Mammary microvascular endothelial cell (primary cell): ENCODE data around the genes FAM43A and MUC4.

DNA sequence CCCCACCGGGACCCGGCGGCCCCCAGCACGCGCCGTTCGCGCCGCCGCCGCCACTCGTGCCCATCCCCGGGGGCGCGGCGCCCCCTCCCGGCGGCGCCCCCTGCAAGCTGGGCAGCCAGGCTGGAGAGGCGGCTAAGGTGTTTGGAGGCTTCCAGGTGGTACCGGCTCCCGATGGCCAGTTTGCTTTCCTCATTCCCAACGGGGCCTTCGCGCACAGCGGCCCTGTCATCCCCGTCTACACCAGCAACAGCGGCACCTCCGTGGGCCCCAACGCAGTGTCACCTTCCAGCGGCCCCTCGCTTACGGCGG is 1.9 kb downstream of the HES1 start:
- RAMPAGE, long total RNA: no peak

GRCh38 chr3:194138205-194138590 is 2.2 kb downstream of the HES1 start:
- RAMPAGE, long total RNA: no peak

GRCh38 chr3:194268355-194268554 is 82.9 kb downstream of the CPN2 start:
- RAMPAGE, long total RNA: no peak

DNA sequence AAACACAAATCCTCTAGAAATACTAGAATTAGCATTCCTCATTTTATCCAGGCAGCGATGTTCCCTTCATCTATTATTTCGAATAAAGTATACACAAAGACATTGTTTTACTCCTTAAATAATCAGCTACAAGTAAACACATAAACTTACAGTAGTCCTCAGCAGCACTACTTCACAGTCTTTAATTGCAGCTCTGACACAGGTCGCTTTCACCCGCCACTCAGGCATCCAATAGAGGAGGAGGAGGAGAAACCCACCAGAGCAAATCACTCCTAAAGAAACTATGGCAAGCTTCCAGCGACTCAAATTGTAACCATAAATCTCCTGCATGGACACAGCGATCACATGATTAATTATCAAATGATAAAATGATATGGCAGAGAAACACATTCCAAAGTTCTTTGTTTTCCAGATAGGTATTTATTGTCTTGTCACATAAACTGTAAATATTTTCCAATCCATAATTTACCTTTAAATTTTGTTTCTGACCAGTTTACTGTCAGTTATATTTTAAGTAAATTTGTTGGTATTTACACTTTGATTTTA is 26.2 kb downstream of the ATP13A3 start:
- RAMPAGE, long total RNA: no peak

DNA sequence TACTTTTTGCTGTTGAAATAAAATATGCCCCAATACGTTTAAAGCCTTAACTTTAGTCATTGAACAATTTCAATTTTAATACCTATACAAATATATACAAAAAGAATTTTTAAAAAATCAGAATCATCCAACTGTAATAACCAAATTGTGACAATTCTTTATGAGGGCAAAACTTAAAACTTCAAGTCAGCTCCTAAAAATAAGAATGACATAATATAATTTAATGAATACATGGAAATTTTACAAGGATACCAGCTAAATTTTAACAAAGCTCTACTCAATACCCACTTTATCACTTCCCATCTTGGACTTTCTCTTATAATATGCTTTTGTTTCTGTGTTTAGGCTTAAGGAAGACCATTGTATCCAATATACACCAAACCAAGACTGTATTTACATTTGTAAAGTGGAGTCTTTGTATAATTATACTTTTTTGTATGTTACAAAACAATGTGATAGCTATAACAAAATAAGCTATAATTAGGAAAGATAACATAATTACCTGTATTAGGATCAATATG is 16.9 kb downstream of the ATP13A3 start:
- RAMPAGE, long total RNA: no peak

DNA sequence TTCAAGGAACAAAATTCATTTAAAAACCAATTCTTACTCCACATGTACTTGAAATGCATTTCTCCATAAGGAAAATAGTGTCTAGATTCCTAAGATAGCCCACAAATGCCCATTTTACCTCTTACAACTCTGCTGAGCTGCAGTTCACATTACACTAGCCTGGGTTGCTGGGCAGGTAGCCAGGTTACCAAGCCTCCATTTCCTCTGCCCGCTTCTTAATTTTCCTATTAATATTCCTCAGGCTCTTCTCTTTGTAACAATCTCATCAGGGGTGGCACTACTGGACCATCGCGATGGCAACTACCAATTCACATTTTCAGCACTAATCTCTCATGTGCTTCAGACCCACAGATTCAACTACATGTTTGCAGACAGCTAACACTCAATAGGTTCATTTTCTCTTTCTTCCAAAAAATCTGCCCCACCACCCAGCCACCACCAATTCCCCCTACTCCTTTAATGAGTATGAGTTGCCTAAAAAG is 10.8 kb downstream of the ATP13A3 start:
- RAMPAGE, long total RNA: no peak

DNA sequence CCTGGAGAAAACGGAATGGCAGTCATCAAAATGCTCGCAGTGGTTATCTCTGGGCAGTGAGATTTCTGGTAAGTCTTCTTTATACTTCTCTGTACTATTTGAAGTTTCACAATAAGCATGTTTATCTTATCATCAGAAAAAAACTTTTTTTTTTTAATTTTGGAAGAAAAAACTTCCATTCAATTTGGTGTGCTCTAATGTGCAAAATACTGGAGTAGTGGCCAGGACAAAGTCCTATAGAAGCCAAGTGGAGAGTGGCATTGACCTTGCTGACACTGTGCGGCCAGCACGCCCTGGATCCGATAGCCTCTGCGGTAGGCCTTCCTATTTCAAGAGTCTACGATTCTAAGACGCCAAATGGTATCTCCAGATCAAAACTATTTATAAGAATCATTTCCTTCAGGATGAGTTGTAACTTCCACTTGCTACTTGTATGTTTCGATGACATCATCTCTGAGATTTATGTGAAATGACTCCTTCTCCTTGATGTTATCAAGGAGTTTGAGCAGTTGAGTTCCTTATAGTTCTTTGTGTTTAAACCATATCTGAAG is 72.0 kb downstream of the TMEM44 start:
- RAMPAGE, long total RNA: no peak

- RAMPAGE, long total RNA: start-site peak on the plus strand at chr3:194632892-194632940, 88 and 109 reads in 2 replicates; start-site peak on the plus strand at chr3:194633077-194633118, 21 and 16 reads in 2 replicates
Observed at GRCh38 chr3:194632561-194633251, 513 bp downstream of the TMEM44 start.

- RAMPAGE, long total RNA: no peak
Observed at GRCh38 chr3:194685603-194686522, at the start of gene FAM43A. Gene FAM43A, plus strand, starts transcription at chr3:194685883.

DNA sequence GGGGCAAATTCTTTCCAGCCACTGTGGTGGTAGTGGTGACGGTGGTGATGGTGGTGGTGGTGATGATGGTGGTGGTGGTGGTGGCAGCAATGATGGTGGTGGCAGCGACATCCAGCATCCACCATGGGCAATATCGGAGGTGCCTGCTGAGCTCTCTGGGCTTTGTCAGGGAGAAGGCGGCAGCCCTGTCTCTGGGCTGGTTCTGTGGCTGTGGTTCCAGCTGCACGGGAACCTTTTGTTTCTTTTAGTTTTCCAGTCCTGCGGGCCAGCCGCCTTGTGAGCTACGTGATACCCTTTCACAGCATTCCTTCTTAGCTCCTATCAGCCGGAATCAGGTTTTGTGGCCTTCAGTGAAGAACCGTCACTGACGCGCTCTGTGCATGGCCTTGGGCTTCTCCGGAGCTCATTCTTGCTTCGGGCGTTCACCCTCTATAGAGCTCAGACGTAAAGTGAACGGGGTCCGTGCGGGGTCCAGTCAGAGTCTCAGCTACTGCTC is 166.5 kb downstream of the FAM43A start:
- RAMPAGE, long total RNA: no peak

- RAMPAGE, long total RNA: no peak
Observed at GRCh38 chr3:195094079-195094584, 176.8 kb downstream of the XXYLT1 start.

DNA sequence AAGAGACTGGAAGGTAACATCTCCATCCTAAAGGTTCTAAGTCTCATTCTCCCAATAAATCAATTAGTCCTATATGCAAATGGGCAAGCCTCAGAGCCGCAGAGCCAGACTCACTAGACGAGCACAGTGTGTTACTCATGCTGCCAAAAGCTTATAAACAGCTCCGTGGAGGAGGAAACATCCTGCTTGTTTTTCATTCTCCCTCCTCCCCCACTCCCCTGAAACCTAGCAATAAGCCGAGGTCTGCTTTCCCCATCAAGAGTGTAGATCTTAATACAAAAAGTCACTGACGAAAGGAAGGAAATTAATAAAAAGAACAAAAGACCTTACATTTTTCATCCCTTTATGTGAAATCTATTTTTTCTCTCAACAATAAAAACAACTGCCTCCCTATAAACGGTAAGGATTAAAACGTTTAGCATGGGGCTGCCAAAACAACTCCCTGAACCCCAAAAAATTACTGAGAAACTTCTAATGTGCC is 88.5 kb downstream of the XXYLT1 start:
- RAMPAGE, long total RNA: no peak

DNA sequence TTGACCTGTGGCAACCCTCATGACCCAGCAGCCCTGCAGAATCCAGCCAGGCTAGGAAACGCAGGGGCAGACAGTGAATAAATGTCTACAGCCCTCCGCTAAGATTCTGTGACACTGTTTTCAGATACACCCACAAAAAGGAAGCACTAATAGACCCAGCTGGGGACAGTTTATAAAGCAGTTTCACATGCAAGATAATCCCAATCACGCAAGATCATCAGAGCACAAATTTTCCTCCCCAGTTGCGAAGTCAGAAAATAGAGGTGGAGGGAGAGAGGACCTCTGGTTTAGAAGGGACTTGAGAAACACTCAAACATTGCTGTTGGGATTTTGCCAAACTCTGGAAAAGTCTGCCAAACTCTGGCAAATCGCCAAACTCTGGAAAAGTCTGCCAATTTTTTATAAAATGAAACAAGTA is 66.2 kb downstream of the XXYLT1 start:
- RAMPAGE, long total RNA: no peak

DNA sequence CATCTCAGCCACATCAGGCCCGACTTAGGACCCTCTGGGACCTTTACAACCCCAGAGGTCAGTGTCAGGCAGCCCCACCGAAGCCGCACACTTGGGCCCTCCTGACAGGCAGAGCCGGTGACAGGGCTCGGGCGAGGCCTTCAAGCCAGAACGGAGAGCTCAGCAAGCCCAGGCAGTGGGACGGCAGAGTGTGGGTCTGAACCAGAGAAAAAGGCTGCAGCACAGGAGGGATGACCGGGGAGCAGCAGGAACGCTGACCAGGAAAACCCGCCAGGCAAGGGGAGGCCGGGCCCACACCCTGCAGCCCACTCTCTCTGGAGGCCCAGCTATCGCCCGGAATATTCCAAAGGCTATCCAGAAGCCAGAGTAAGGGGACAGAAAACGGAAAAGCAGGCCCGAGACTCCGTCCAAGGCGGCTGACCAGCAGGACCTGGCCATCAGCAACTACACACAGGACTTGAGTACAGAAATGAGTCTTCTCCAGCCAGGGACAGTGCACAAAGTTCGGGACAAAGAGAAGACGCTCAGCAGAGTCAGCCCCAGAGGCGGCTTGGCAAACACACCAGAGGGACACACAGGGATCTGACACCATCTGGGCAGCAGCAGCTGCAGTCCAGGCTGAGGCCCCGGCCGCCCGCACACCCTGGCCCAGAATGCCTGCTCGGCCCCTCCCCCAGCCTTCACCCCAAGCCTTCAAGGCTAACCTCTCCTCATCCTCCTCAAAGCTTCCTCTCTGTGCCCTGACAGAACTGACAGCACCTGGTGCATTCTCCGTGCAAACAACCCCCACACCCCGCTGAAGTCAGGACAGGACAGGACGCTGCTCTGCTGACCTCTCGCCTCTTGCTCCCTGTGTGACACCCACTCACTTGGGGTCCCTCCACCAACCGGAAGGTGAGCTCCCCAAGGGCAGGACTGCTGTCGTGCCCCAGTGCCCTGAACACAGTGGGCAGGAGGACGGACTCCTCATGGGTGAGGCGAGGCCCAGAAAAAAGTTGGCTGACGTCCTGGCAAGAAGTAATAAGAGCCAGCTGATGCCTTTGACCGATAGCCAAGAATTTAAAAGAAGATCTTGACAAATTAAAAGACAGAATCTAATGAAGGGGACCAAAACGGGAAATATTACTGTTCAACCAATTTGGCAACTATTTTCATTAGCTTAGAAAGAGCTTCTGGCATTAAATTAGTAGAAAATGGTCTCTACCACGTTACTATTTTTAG is 61.1 kb downstream of the XXYLT1 start:
- RAMPAGE, long total RNA: no peak

DNA sequence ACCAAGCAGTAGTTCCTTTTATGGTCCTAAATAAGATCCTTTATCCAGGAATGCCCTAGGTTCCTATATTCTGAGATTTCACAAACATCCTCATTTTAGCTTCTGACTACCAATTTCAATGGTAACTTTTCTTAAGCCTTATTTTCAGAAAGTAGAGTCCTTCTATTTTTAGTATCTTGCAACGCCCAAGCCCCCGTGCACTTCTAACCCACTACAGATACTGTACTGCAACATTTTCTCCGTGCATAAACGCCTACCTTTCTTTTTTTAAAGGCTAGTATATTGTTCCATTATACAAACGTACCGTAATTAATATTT is 1.3 kb downstream of the PPP1R2 start:
- RAMPAGE, long total RNA: no peak

GRCh38 chr3:195579205-195579678 is 4.5 kb downstream of the APOD start:
- RAMPAGE, long total RNA: no peak

- RAMPAGE, long total RNA: no peak
Observed at GRCh38 chr3:195657347-195658215, 63.2 kb upstream of the MUC20 start.

GRCh38 chr3:195705075-195705910 is 15.5 kb upstream of the MUC20 start:
- RAMPAGE, long total RNA: no peak

- RAMPAGE, long total RNA: no peak
Observed at GRCh38 chr3:195713248-195713497, 7.6 kb upstream of the MUC20 start.

- RAMPAGE, long total RNA: no peak
Observed at GRCh38 chr3:195811550-195812264, at the start of gene MUC4. Gene MUC4, minus strand, starts transcription at chr3:195811929.